Hair follicular keratinocyte (primary cell): ENCODE measurements around a stretch of chr16.

DNA sequence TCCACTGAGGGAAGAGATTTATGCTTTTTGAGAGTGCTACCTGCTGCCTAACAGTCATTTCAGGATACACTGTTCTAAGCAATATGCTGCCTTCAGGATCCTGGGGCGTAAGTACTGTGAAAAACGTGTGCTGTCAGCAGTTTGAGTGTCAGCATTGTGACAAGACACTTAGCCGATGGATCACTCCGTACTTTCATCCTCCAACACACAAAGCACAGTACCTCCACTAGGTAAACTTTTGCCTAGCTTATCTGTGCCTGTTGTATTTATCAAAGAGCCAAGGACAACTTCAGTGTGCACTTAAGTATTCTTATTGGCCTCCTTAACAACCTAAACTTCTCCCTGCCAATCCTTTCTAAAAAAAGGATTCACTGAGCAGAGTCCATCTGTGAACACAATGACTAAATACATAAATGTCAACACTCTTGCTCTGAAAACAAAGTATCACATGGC lies 33.8 kb upstream of the PHLPP2 start:
- RAMPAGE, long total RNA: no peak

DNA sequence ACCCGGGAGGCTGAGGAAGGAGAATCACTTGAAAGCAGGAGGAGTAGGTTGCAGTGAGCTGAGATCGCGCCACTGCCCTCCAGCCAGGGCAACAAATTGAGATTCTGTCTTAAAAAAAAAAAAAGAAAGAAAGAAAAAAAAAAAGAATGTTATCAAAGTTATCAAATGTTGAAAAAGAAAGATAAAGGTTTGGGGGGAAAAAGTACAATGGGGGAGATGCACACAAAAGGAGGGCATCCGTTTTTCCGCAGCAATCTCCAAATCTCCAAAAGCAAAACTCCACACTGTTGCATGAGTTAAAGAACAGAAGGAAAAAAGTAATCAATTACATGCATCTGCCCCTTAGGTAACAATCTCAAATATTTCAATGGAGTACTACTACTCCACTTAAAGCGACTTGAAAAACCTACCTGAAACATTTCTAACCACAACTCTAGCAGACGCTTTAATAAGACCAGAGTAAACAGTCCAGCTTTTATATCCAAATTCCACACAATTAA lies 30.0 kb downstream of the AP1G1 start:
- RAMPAGE, long total RNA: no peak

- RAMPAGE, long total RNA: no peak
Observed at GRCh38 chr16:71810000-71810396, 1.4 kb upstream of the AP1G1 start.

DNA sequence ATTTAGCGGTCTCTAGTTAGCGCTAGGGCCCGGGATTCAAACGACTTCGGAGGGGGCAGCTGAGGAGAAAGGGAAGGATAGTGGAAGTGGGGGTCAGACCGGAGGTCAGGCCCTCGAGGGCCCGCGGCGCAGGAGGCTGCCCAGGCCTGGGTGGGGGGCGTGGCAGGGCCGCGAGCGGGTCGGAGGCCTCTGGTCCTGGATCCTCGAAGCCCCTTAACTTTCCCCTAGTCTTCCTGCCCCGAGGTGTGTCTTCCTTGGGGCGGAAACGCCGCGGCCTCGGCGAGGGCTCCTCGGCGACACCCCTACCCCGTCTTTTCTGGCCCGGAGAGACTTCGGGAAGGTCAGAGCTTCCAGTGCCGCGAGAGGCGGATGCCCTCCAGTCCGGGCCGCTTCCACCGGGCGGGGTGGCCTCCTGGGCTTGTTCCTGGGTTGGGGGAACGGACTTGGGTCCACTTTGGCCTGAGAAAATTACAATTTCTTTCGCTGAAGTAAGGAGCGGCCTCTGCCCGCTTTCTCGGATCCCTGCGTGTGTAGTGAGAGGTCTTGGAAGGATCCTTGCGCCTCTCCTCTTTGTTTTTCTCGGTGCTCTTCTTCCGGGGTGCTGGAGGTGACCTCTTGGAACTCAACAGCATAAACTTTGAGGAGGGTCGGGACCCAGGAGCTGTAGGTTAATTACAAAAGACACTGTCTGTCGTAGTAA lies 468 bp downstream of the IST1 start:
- RAMPAGE, long total RNA: no peak

DNA sequence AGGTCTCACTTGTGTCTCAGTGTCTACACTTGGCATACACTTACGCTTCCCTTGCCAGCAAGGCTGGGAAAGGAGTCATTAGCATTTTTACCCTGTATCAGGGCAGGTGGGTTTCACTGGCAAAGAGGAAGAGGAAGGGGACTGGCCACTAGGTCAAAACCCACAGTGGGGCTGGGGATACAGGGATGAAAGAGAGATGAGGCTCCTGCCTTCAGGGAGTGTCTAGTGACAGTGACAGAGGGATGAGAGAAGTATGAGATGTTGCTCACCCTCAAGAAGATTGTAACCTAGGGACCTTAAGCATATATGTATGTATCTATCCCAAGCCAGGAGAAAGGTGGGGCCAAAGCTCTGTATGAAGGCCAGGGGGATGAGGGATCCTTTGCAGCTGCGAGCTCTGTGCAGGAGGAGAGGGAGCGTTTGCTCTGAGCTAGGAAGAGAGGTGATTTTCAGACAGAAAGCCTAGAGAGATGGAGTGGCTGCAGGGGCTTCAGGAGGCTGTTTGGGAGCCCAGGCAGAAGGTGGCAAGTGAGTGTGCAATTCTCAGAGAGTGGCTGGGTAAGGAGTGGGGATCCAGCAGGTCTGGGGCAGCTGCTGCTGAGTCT lies 7.7 kb downstream of the DHODH start:
- RAMPAGE, long total RNA: no peak

GRCh38 chr16:72056083-72056560 lies 1.8 kb downstream of the HP start:
- RAMPAGE, long total RNA: no peak

DNA sequence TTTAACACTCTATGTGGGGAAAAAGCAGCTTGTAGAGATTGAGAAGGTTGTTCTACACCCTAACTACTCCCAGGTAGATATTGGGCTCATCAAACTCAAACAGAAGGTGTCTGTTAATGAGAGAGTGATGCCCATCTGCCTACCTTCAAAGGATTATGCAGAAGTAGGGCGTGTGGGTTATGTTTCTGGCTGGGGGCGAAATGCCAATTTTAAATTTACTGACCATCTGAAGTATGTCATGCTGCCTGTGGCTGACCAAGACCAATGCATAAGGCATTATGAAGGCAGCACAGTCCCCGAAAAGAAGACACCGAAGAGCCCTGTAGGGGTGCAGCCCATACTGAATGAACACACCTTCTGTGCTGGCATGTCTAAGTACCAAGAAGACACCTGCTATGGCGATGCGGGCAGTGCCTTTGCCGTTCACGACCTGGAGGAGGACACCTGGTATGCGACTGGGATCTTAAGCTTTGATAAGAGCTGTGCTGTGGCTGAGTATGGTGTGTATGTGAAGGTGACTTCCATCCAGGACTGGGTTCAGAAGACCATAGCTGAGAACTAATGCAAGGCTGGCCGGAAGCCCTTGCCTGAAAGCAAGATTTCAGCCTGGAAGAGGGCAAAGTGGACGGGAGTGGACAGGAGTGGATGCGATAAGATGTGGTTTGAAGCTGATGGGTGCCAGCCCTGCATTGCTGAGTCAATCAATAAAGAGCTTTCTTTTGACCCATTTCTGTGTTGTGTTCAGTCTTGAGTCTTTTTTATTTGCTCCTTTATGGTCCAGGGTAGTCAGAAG lies 2.5 kb upstream of the HPR start:
- RAMPAGE, long total RNA: no peak

DNA sequence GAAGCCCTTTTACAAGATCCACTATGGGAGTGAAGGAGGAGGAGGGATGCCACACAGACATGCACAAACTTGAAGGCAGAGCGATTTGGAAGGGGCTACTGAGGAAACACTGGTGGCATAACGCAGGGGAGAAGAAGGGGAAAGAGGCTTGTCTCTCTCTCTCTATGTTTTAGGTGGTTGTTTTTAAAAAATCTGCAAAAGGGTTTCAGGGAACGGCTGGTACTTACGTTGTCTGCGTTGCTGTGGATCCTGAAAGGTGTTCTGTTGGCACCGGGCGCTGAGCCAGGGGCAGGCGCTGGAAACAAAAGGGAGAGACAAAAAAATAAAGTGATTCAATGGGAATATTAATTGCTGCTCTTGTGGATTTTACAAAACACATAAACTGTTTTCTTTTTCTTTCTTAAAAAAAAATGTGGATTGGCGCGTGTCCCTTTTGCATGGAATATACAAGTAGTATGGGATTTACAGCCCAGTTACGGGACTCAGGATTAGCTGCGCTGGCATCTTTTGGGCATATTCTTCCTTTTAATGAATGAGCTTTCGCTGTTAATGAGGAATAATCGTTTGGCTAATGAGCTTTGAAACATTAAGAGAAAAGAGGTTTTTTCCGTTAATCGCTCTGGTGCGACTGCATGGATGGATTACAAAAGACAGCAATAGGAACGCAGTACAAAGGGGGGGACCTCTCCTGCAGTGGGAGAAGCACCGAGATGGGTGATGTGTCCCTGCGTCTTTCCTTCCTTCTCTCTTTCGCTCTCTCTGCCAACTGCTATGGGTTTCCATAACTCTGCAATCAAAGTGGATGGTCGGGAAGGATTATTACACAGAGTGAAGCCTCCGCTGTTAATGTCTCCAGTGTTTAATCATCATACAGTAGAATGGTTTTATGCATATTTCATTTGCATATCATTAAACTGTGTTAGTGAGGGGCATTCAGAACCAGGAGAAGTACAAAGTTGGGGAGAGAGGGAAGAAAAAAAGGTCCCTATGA lies 255.5 kb upstream of the PMFBP1 start:
- RAMPAGE, long total RNA: no peak

- RAMPAGE, long total RNA: no peak
Observed at GRCh38 chr16:72787388-72788302, 260.3 kb downstream of the ZFHX3 start.

DNA sequence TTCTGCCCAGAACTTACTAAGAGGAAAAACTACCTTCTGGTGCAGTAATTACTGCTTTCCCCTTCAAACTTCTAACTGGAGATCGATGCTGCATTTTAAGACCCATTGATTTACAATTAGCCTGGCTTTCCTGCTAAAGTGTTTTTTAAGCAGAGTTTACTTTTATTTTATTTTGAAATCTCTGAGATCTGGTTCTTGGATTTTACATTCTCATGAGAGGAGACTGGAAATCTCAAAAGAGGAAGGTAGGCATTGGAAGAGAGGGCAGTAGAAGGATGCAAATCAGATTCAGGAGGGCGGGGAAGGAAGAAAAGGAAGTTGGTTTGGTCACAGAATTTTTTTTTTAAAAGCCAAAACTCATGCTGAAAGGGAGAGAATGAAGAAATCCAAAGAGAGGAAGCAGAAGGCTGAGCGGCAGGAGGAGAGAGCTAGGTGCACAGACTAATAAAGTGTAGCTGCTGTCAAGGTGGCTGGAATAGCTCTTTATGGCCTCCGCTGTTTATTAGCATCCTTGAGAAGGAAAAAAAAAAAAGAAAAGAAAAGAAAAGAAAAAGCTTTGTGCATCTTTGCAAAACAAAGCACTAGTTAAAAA lies 194.4 kb downstream of the ZFHX3 start:
- RAMPAGE, long total RNA: no peak

- RAMPAGE, long total RNA: no peak
Observed at GRCh38 chr16:72957517-72958010, 90.4 kb downstream of the ZFHX3 start.

- RAMPAGE, long total RNA: no peak
Observed at GRCh38 chr16:72972751-72973836, 74.8 kb downstream of the ZFHX3 start.

DNA sequence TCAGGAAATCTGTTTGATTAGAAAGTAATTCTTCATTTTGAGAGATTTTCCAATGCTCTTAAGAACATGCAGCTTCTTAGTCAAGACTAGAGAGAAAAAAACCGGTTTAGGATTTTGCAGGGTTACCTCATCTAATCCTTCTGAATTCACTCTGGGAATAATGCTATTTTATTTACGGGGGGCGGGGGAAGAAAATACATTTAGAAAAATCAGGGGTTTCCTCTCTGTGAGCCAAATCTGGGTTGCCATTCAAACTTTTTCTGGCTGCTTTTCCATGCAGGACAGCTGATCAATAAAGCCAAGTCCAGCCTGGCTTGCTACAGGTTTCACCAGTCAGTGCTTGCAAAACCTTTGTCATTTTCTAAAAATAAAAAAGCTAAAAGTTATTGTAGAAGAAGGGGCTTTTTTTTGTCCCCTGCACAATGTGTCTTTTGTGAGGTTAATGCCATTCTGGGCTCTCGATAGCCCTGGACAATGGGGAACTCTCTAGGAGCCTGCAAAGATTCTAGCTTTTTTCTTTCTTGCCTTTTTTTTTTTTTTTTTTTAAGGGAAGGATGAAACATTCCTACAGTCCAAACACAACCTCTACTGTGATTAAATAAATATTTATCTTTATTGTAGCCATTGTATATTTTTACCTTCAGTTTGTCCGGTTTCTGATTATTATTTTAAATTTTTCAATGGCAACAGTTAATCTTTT lies 13.1 kb upstream of the ZFHX3 start:
- RAMPAGE, long total RNA: no peak

- RAMPAGE, long total RNA: no peak
Observed at GRCh38 chr16:73424752-73425166, 376.8 kb upstream of the ZFHX3 start.

DNA sequence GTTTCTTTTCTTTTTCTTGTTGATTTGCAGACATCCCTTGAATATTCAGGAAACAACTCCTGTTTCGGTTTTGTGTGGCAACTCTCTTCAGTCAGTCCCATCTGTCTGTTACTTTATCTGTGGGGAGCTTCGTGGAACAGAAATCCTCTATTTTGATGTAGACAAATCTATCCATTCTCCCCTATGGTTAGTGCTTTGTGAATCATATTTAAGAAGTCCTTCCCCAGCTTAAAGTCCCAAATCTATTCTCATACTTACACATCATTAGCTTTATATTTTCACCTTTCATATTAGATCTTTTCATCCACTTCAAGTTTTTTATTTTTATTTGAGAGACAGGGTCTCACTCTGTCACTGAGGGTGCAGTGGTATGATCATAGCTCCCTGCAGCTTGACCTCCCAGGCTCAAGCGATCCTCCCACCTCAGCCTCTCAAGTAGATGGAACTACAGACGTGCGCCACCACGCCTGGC lies 20.9 kb downstream of the PSMD7 start:
- RAMPAGE, long total RNA: no peak

DNA sequence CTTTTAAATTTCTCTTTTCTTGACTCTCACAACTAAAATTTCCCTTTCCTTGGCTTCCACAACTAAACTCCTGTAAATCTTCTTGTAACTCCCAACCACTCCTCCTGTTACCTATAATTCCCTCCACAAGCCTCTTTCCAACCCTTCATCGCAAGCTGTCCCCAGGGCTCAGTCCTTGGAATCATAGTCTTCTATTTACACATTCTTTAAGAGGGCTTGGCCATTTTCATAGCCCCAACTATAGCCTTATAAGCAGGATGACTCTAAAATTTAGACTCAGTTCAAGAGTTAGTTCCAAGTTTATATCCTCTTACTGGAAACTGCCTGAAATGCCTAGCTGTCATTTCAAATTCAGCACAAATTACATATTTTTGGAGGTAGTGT lies 23.9 kb downstream of the GLG1 start:
- RAMPAGE, long total RNA: no peak

DNA sequence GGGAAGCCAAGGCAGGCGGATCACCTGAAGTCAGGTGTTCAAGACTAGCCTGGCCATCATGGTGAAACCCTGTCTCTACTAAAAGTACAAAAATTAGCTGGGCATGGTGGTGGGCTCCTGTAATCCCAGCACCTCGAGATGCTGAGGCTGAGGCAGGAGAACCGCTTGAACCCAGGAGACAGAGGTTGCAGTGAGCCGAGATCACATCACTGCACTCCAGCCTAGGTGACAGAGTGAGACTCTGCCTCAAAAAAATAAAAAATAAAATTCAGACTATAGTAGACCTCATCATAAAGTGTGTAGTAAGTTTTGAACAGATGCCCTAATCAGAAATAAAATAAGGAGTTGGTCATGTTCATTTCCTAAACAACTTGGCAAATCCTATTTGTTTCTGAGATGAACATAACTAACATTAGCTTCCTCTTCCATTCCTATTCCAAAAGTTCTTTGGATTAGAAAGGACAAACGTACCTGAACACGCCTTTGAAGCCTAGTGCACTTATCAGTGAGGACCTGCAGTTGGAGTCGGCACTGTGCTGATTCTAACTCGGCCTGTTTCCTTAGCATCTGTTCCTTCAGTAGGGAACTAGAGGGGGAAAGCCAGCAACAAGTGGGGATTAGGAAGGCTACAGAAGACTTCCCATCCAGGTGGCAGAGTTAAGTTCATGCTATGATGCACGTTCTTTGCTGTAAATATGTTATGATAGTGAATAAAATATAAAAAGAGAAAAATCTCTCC lies 29.1 kb downstream of the RFWD3 start:
- RAMPAGE, long total RNA: no peak

DNA sequence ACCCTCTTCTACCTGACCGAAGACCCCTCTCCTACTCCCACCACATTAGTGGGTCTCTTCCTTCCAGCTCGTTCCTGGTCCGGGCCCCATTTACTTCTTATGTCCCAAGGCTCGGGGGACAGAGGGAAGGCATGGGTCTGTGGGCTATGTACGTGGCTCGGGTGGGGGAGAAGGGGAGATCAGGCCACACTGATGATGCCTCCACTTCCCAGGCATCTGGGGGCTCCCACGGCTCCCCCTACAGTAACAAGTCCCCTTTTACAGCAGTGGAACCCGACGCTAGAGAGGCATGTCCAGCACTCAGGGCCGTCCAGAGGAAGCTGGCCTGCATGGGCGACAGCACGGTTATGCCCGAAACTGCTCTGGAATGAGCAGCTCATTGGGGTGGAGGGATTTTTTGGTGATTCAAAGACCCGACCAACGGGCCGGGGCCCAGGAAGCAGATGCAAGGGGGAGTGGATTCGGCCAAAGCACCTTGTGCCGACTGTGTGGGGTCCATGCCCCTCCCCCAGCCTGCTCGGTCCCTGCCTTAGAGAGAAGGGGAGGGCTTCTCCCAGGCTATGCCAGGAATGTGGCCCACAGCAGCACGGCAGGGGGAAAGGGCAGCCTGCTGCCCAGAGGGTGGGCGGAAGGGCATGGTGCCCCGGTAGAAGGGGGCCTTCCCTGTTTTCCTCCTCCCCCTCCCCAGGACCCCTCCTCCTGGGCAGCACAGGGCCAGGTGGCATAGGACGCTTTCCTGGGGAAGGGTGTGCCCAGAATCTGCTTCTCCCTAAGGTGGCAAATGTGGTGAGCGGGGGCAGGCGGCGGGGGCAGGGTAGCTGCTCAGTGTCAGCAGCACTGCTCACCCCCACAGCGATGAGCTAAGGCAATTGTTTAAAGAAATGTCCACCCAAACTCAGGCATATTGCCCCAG lies 33.6 kb upstream of the MLKL start:
- RAMPAGE, long total RNA: no peak

DNA sequence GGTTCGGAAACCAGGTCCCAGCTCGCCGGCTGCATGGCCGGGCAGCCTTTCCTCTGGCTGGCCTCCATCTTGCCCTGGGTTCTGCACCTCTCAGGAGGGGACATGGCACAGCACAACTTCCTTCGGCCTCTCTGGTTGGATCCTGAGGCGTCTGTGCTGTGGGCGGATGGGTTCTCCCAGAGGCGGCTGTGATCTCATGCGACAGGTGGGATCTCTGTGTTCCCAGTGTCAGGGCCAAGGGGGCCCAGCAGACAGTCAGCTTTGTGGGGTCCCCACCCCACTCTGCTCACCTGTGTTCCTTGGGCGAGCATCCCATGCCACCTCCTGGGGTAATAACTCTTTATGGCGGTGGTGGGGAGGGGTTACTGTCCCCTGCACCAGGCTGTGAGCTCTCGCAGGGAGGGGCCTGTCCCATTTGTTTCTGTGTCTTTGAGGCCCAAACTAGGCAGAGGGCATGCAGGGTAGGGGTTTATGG lies 35.8 kb downstream of the FA2H start:
- RAMPAGE, long total RNA: no peak

GRCh38 chr16:74748578-74748974 lies 26.0 kb downstream of the FA2H start:
- RAMPAGE, long total RNA: no peak